Left lung (tissue), 1 donor: ENCODE data around the genes ERC2, TASOR and SPATA12.

DNA sequence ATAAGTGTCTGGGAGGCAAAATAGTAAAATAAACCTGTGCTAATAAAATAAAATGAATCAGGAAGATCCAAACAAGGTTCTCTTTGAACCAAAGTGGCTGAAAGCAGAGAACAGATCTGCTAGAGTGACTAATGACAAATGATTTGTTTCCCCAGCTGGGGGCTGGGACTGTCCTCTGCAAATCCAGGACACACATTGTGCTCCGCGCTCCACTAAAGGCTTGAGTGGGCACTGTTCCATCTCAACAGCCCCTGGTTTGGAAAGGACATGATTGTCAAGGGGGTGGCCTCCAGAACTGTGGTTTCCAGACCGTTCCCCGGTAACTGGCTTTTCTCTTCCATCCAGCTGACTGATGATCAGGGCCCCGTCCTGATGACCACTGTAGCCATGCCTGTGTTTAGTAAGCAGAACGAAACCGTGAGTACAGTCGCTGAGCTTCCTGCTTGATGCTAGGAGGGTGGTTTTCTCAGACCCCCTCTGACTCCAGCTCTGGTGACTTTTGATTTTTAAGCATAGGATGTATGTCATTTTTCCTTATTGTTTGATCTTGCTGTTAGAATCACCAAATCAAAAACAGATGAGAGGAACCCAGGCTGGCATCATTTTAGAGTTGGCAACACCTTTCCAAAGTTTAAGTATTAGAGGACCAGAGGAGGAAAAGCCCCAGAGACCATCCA, 90.9 kb downstream of the LRTM1 start:
- PRO-cap, result no peak

DNA sequence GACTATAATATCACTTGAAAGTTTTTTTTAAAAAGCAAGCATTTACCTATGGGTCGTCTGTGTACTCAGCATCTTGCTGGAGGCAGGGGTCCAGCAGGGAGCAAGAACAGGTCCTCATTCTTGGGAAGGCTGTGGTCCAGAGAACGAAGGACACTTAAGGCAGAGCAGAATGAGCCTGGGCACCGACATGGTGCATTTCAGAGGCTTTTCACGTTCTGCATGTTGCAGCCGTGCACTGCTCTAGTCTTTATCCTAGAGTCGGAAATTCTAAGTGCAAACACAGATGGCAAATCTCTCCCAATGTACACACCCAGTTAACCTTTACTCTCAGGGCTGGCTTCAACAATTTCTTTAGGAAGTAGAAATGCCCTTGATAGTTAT, 39.0 kb upstream of the LRTM1 start:
- PRO-cap, result no peak

DNA sequence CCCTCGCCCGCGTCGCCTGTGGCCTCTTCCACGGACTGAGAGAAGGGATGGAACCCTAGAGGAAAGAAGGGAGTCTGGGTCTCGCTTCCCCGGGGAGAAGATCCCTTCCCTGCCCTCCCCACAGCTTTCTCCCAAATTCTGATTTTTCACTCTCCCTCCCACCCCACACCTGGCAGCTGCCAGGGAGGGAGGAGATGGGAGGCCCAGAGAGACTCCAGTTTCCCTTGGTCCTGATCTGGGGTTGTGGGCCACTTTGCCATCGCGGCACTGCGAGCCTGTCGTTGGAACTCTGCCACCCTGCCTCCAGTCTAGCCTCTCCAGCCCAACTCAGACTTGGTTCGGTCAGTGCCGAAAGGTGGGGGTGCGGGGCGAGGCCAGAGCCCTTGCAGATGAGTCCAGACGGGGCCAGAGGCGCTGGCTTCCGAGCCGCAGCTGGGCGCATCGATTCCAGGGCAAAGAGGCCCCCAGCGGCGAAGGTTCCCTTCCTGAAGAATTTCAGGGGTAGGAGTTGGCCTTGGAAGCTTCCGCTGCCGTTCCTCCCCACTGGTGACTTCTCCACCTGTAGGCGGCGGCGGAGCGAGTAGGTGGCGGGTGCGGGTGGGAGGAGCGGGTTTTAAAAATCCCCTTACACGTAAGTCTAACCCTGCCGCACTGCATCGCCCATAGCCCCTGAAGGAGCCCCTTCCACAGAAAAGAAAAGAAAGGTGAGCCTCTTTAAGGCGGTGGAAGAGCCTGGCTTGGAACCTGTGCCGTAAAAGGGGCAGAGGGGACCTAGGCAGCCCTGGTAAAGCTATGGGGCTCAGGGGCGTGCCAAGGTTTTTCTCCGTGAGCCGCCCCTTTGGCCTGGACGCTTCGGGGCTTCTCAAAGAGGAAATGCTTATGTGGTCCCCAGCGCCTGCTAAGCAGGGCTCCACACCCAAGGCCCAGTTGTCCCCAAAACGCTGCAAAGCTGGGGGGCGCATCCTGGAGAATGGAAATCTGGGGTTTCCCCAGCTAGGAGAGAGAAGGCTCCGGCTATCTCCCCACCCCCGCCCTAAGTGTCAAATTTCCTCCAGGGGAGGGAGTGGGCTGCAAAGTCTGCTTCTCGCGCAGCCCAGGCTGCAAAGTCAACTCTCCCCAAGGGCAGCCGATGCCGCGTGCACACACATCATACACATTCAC, 5.0 kb downstream of the WNT5A start:
- PRO-cap, result no peak

DNA sequence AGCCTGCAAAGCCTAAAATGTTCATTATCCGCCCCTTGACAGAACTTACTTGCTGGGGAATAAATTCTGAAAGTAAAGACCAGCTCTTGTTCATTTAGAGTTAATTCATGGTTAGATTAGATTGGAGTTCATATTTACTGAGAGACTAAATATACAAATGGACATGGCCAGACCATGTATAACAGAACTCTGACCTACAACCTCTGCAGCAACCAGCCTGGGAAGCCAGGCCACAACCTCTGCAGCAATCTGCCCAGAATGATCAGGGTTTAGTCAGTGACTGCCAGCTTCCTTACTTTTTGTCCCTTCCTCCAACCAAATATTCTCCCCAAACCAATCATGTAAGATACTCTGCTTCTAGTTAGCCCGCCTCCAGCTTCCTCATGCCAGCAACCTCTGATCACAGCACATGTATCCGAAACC, 102.5 kb downstream of the ERC2 start:
- PRO-cap, result no peak

DNA sequence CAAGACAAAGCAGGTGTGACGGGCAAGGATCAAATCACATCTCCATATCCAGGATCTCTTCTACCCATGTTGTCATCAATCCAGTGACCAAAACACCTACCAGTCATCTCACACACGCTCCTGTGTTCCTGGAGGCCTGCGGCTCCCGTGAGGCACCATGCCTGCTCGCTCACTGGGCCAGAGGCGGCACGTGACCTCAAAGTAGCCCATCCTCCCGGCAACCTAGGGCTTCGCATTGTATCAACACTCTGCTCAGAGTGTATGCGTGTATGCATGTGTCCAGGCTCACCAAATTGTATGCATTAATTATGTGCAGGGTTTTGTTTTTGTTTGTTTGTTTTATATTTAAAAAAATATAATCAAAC, 59.3 kb downstream of the ERC2 start:
- PRO-cap, result no peak

DNA sequence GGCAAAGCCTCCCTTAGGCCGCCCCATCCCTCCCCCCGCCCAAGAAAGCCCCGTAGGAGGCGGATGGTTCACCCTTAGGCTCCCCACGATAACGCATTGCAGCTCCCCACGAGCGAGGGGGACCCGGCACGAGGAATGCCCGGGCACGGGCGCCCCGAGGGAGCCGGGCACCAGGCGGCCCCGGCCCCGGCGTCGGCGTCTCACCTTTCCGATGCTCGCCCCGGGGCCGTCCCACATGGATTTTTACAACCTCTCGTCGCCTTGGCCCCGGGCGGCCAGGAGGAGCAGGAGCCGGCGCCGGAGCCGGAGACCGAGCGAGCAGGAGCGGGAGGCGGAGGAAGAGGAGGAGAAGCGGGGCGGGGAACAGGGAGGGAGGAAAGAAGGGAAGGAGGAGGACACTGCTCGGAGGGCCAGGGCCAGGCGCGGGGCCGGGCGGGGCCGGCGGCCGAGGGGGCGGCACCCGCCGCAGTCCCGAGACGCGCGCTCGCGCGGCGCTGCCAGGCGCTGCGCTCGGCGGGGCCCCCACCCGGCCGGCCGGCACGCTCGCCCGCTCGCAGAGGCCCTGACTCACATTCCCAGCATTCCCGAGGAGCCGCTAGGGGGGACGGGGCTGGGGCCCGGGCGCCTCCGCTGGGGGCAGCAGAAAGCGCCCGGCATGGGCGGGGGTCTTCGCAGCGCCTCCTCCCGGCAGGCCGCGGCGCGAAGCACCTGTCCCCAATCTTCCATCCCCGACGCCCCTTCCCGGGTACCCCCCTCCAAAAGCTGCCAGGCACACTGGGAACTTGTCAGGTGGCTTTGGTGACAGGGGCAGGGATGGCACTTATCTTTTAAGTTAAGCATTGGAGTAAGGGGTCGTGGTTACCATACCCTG, at the start of gene ERC2:
Gene ERC2 (minus strand): TSS at position 424 of the 871 bp plus-strand sequence.
- PRO-cap, result no peak

GRCh38 chr3:56622629-56623271, 60.3 kb downstream of the TASOR start:
- PRO-cap, result no peak

GRCh38 chr3:56682704-56683490, at the start of gene TASOR:
Gene TASOR, minus strand, starts transcription at chr3:56683265.
- PRO-cap, result bidirectional peak, plus-strand start at chr3:56682773, minus-strand start at chr3:56682859; bidirectional peak, plus-strand start at chr3:56683362, minus-strand start at chr3:56683242

GRCh38 chr3:56729068-56729782, 46.2 kb upstream of the TASOR start:
- PRO-cap, result no peak

DNA sequence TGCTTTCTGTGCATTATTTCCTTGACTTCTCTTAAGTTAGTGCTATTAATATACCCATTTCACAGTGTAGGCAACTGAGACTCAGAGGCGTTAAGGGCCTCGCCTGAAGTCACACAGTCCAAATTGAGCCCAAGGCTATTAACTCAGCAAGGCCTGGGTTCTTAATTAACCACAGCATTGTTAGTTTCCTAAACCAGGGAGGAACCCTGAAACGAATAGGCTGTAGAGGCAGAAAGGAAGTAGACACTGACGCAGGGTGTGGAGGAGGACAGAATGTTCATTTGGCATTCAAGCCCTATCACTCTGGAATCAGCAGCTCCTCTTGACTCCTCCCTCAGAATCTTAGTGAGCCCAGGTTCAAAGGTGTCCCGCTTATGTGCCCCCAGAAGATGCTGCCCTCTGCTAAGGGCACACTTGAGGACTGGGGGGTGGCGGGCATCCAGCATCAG, 13.9 kb downstream of the ARHGEF3 start:
- PRO-cap, result no peak

GRCh38 chr3:56788901-56789475, 12.8 kb downstream of the ARHGEF3 start:
- PRO-cap, result no peak

- PRO-cap, result no peak
Measured at GRCh38 chr3:56980785-56981208, 79.7 kb upstream of the SPATA12 start.

DNA sequence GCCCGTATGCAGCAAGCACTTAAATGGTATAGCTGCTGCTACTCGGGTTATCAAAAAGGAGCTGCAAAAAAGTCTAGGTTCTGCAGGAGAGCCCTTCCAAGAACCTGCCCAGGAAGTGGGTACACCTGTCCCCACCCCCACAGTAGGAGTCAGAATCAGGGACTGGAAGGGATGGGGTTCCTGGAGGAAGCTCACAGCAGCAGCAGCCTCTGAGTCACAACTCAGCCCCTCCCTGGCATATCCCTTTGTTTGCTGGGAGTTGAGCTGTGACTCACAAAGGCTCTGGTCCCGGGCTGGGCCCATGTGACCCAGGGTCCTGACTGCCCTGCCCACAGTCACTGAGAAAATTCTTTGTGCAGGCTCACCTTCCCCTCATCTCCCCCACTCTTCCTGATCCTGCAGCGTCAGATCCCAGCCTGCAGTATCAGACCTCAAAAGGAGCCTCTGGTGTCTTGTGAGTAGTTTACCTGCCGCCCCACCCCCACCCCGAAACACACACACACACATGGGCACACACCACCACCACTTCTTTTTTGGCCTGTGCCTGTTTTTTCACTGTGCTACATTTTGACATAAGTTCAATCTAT, at the start of gene SPATA12:
Gene SPATA12 (plus strand): TSS at position 332 of the 587 bp plus-strand sequence.
- PRO-cap, result bidirectional peak, plus-strand start at position 338 of the sequence, minus-strand start at position 223 of the sequence

DNA sequence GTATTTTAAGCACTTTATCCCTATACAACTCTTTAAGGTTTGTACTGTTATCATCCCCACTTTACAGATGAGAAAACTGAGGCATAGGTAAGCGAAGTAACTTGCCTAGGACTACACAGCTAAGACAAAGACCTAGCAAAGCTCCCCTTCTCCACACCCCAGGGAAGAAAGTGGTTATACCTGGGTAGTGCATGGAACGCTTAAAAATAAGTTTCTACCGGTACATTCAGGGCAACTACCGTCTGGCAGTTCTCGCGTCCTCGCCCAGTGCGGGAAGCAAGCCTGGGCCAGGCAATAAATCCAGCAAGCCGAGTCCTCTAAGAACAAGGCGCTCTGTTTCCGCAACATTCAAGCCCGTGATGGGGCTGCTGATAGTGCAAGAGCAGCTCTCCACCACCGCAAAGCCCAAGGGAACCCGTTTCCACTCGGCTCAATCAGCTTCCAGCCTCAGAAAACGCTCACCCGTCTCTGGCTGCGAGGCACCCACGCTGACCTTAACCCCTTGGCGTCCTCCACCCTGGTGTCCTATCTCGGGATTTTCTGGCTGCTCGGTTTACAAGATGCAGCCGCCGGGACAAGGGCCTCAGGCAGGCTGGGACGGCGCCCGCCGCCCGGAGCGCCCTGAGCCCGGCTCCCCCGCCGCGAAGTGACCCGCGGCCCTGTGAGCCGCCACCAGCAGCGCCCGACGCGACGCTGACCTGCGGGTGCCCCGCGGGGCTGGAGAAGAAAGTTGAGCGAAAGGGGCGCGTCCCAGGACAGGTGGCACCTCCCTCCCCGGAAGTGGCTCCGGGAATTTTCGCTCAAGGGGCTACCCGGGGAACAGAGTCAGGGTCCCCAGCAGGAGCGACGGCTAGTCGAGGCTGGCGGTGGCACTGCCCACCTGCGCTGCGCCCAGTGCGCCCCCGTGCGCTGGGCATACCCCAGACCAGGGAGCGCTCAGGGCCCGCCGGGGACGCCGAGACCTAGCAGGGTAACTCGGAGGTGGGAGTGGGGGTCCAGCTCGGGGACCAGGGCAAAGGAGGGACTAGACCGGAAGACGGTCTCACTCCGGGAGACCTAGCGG, 18.0 kb downstream of the SPATA12 start:
- PRO-cap, result bidirectional peak, plus-strand start at position 690 of the sequence, minus-strand start at position 700 of the sequence

GRCh38 chr3:57256723-57257417, 29.3 kb downstream of the APPL1 start:
- PRO-cap, result no peak

- PRO-cap, result bidirectional peak, plus-strand start at chr3:57756138, minus-strand start at chr3:57755852
Measured at GRCh38 chr3:57755426-57755981, 605 bp upstream of the SLMAP start.

DNA sequence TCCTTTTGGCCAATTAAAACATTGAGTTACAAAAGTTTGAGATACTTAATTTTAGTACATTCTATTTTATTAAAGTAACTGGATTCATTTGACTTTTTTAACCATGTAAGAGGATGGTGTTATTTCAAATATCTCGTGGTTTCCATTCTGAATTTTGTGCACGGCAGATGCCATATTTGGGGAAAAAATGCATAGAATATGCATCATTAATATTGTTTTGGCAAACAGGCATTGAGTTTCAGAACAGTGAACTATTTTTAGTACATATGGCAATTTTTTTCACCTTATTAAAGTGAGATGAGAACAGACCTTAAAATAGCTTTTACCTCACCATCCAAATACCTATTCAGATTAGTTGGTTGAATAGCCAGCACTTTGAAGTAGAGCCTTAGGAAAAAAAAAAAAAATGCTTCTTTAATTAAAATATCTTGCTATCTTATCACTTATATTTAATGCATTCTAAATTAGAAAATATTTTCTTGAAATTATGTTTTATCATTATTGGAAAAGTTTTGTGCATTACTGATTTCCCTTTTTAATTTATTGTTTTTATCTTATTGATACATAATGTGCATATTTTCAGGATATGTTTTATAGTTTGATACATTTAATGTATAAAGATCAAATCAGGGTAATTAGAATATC, 117.3 kb upstream of the FLNB start:
- PRO-cap, result no peak

DNA sequence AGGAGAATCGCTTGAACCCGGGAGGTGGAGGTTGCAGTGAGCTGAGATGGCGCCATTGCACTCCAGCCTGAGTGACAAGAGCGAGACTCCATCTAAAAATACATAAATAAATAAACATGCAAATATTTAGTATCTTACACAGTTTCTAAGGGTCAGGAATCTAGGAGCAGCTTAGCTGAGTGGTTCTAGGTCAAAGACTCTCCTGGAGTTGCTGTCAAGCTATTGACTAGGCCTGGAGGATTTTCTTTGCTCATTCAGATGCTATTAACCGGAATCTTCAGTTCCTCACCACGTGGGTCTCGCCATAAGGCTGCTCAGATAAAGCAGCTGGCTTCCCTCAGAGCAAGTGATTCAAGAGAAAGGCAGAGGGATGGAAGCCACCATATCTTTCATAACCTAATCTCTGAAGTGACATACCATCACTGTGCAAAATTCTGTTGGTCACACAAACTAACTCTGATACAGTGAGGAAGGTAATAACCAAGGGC, 72.8 kb upstream of the FLNB start:
- PRO-cap, result no peak

DNA sequence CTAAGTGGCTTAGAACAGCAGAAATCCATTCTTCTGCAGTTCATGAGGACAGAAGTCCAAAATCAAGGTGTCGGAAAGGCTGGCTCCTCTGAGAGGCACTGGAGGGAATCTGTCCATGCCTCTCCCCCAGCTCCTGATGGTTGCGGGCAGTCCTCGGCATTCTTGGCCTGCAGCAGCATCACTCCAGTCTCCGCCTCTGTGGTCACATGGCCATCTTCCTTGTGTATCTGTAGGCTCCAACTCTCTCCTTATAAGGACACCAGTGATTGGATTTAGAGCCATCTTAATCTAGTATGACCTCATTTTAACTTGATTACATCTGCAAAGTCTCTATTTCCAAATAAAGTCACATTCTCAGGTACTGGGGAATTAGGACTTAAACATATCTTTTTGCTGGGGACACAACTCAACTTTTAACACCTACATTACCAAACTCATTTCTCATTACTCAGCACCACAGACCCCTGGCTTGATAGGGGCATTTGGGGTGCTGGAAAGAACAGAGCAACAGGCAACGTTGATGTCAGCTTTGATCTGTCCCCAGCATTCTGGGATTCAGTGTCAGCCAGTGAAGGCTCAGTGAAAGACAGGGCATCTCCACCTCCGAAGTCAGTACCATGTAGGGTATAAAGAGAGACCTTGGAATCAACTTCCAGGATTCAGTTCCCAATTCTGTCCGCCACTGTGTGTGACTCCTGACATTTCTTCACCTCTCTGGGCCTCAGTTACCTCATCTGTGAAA, 55.9 kb upstream of the FLNB start:
- PRO-cap, result no peak

GRCh38 chr3:58008932-58009859, 974 bp downstream of the FLNB start:
- PRO-cap, result no peak